Measurements from ENCODE around the gene VPREB1.

GRCh38 chr22:21731594-21732139 is 3.9 kb downstream of the YPEL1 start:
- RRBS: no CpG with 5 or more reads among the region's 10 CpGs

- RRBS: no CpG with 5 or more reads among the region's 7 CpGs
These were observed 20.4 kb upstream of the YPEL1 start for GRCh38 chr22:21755872-21756461.

DNA sequence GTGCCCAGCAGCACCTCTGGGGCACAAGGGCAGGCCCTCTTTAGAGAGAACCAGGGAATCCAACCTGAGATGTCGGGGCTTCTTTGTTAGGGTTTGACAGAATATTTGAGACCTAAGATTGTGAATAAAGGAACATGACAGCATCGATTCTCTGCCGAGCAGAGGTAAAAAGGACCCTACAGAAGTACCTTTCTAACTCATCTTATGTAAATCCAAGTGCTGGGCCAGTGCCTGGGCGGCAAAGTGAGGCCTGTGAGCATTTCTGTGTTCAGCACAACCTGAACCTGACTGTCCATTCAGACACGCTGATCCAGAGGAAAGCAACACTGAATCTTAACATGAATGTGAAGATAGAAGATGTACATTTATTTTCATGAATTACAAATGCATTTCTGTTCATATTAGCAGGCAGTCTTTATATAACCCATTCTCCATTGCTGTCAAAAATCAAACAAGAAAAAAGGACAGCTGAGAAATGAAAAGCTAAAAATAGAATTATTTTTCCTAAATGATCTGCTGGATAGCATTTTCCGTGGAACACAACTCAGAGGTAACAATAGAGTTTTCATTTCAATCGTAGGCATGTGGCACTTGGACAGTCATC is 26.8 kb upstream of the YPEL1 start:
- RRBS: no CpG with 5 or more reads among the region's 7 CpGs

DNA sequence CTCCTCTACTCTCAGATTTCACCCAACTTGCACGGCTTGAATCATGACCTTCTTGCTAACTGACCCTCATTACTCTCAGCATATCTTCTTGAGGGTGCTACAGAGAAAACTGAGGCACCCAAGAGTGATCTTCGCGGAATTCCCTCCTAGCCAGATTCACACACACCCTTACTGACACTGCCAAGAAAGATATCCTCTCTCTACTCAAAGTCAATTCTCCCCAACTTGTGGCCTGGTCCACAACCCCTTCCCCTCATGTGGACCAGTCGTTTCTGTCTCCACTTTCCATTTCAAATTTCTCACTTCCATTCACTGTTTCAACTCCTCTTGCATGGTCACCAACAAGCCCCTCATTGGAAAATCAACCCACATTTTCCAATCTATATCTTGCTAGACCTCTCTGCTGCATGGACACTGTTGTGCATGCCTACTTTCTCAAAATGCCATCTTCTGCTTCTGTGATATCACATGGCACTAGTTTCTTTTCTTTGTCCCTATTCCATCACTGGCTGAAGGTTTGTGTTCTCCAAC is 41.4 kb upstream of the YPEL1 start:
- RRBS: no CpG with 5 or more reads among the region's 4 CpGs

DNA sequence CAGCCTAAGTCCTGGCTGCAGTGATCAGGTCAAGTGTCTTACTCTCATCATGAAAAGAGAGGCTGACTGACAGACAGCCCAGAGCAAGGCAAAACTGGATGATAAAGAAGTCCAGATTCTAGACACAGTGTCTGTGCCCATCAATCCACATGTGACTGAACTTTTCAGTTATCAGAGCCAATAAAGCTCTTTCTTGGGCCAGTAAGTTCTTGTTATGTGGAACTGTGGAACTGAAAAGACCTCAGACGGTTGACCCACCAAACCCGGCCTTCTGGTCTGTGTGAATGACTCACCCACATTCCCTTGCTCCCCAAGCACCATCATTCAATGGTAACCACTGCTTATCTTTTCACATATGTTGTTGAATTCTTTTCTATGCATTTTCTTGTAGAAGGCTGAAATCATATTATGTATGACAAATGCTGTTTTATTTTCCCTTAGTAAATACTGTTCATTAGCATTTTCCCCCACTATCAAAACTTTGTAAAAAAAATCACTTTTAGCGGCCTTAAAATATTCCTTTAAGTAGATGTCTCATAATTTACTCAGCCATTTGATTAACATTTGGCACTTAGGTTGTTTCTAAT is 43.4 kb upstream of the YPEL1 start:
- RRBS: no CpG with 5 or more reads among the region's 3 CpGs

DNA sequence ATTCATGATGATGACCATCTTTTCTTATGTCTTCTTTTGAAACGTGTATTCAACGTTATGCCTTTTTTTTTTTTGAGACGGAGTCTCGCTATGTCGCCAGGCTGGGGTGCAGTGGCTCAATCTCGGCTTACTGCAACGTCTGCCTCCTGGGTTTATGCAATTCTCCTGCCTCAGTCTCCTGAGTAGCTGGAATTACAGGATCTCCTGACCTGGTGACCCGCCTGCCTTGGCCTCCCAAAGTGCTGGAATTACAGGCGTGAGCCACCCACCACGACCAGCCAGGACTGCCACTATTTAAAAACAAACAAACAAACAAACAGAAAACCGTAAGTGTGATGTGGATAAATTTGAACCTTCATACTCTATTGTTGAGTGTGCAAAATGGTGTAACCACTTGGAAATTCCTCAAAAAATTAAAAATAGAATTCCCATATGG is 56.7 kb downstream of the MAPK1 start:
- RRBS: no CpG with 5 or more reads among the region's 11 CpGs

DNA sequence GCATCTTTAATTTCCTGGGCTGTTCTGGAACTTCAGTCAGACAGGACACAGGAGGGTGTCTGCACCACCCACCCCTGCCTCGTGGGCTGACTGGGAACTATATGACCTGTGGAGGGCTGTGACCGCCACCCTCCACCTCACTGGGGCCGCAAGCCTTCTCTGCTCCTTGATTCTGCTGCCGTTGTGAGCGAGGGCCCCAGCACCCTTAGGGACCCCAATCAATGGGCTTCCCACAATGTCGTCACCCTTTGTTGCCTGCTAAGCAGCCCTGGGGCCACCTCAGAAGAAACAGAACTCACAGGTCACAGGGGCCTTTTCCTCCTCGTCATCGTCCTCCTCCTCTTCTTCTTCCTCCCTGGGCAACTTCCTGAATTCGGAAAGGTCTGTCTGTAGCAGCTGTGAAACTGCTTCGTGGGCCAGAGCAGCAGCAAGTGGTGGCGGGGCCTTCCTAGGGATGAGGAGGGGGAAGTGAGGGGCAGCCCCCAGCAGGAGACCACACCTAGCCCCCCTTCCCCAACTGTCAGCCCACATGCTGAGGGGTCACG is 13.3 kb downstream of the PPM1F start:
- RRBS: no CpG with 5 or more reads among the region's 12 CpGs

- RRBS: no CpG with 5 or more reads among the region's 14 CpGs
These were observed 6.3 kb downstream of the TOP3B start for GRCh38 chr22:21975983-21977071.

GRCh38 chr22:21994735-21994983 is 12.1 kb upstream of the TOP3B start:
- RRBS: no CpG with 5 or more reads among the region's 3 CpGs

DNA sequence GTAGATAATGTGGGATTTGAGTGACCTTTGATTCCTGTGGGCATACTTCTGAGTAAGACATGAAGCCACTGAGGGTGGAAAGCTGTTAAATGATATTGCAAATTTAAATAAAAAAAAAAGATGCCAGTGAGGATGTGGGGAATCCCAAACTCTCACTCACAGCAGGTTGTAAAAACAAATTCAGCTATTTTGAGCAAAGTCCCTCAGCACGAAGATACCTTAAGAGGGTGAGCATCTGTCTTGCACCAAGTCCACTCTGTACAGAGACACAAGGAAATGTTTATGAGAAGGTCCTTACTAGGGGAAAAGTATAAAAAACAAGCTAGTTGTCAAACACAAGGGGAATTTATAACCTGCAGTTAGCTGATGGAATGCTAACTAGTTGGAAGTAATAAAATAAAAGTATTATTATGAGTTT is 59.6 kb upstream of the TOP3B start:
- RRBS: no CpG with 5 or more reads among the region's 1 CpG

- RRBS: no CpG with 5 or more reads among the region's 4 CpGs
These were observed 77.5 kb upstream of the VPREB1 start for GRCh38 chr22:22166996-22167498.

GRCh38 chr22:22244446-22244994 is at the start of gene VPREB1:
VPREB1 (plus strand) TSS chr22:22244786.
- RRBS: no CpG with 5 or more reads among the region's 15 CpGs

GRCh38 chr22:22369122-22369784 is 124.7 kb downstream of the VPREB1 start:
- RRBS: no CpG with 5 or more reads among the region's 3 CpGs

- RRBS: no CpG with 5 or more reads among the region's 13 CpGs
These were observed 84.2 kb downstream of the ZNF280B start for GRCh38 chr22:22424292-22424769.

DNA sequence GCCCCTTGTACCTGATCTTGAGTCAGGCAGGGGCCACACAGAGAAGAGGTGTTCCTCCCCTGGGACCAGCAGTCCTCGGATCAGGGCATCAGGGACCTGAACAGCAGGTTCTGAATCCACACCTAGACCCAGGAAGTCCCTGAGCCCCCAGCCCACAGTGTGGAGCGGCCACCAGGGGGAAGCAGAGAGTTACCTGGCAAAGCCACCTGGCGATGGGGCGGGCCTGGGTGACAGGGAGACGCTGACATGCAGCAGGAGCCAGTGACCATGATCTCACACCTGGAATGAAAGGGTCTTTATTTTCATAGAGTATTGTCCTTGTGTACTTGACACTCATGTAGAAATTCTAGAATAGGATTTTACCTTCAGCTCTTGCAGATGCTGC is 48.4 kb downstream of the GGTLC2 start:
- RRBS: no CpG with 5 or more reads among the region's 5 CpGs

DNA sequence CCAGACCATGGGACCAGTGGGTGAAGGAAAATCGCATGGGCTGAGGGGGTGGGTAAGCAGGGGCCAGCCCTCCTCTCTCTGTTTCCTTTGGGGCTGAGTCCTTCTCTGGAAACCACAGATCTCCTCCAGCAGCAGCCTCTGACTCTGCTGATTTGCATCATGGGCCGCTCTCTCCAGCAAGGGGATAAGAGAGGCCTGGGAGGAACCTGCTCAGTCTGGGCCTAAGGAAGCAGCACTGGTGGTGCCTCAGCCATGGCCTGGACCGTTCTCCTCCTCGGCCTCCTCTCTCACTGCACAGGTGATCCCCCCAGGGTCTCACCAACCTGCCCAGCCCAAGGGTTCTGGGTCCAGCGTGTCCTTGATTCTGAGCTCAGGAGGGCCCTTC is 67.7 kb downstream of the GGTLC2 start:
- RRBS: no CpG with 5 or more reads among the region's 5 CpGs

DNA sequence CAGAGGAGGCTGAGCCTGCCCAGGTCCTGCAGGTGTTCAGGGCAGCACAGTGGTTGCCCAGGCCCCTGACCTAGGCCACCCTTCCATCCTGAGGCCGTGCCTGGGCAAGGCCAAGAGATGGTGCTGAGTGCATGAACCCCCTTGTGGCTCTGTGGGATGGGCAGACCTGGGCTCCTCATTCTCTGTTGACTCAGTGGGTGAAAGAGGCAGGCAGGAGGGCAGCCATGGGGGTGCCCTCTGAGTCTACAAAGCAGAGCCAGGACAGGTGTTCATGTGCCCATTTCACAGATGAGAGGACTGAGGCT is 40.2 kb downstream of the IGLL5 start:
- RRBS: no CpG with 5 or more reads among the region's 1 CpG

GRCh38 chr22:23098228-23099625 is 28.4 kb downstream of the GNAZ start:
- RRBS: 41% methylated on average over 7 of the region's 37 CpGs

GRCh38 chr22:23182423-23183094 is 2.2 kb downstream of the BCR start:
- RRBS: no CpG with 5 or more reads among the region's 9 CpGs

DNA sequence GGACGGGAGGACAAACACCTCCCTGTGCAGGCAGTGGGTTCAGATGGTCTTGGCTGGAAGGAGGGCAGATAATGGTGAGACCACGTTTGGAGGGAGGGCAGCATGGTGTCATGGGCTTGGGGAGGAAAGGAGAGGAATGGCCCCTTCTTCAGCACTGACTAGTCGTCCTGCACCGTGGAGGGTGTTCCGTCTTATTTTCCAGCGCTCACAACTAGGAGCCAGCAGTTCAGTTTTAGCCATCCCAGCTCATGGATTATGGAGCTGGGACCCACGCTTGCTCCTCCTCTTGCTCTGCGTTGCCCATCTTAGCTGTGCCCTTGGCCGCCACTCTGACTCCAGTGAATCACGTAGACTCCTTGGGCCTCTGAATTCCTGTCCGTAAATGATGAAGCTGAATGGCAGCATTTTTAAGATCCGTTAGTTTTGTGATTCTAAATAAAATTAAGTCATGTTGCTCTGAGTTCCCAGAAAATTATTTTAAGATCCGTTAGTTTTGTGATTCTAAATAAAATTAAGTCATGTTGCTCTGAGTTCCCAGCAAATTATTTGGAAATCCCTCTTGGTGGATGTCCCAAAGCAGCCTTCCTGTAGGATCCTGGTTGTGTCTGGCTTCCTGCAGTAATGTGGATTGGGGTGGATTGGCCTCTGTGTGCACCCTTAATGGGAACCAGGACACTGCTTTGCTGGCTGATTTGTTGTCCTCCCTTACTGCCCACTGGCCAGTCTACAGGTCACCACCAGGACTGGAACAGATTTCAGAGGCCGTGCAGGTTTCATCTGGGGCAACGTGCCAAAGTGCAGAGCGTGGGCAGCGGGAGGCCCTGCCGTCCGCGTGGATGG is 23.9 kb downstream of the BCR start:
- RRBS: no CpG with 5 or more reads among the region's 20 CpGs

Measured in skeletal muscle cell (primary cell).